PC-3 (cell line): Measurements from ENCODE around the gene CRISPLD2.

GRCh38 chr16:84819500-84820277 is at the start of gene CRISPLD2:
Gene CRISPLD2, plus strand, starts transcription at chr16:84819985.
- RAMPAGE, long total RNA, result no peak

DNA sequence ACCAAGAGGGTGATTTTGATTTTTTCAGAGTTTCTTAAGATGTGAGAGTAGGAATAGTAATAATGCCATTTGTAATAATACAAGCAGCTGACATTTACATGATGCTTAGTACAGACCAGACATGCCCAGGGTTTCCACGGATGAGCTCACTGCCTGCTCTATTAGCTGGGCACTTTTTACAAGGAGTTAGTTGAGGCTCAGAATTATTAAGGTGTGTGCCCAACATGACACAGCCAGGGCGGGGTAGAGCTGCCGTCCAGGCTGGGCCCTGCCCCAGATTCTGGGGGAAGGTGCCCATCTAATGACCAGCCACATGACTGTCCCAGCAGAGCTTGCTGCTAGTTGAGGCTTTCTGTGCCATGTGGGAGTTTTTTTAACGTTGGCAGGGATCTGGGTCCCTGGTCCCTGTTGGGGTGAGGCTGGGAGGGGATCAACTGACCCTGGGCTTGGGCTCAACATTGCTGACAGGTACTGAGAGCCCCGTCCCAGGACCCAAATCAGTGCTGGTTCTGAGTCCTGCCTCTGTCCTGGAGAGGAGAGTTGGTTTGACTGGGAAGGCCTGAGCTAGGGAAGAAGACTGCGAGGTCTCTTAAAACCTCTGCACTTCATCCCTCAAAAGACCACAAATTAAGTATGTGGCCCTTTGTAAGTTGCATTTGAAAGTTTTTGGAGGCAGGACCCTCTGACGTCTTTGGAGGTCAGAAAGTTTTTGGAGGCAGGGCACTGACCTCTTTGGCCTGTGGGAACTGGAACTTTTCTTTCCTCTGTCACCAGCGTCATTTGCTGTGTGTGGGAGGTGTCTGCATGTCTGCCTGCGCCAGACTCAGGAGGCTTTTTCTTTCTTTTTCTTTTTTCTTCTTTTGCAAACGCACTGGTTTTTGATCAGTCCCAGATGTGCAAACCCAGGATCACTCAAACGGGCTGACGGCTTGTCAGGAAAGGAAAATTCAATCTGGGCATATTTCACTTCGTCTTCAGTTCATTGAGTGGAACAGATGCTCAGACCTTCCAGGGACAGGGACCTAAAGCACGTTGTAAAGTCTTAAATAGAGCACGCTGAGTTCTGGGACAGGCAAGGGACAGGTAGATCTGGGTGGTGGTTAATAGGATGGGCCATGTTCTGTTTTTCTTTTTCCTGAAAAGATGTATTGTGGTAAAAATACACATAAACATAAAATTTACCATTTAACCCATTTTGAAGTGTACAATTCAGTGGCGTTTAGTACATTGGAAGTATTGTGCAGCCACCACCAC is 2.4 kb downstream of the CRISPLD2 start:
- RAMPAGE, long total RNA, result no peak

DNA sequence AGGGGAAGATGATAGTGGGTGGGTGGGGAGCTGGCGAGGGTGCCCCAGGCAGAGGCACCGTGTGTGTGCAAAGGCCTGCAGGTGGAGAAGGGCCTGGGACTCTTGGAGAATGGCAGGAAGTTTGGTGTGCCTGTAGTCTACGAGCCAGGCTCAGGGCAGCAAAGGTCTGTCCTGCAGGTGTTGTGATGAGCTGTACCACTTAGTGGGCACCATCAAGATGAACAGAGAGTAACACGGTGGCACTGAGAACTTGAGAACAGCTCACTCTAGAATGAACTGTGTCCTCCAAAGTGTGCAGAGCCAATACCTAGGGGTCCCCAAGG is 4.3 kb downstream of the CRISPLD2 start:
- RAMPAGE, long total RNA, result no peak

DNA sequence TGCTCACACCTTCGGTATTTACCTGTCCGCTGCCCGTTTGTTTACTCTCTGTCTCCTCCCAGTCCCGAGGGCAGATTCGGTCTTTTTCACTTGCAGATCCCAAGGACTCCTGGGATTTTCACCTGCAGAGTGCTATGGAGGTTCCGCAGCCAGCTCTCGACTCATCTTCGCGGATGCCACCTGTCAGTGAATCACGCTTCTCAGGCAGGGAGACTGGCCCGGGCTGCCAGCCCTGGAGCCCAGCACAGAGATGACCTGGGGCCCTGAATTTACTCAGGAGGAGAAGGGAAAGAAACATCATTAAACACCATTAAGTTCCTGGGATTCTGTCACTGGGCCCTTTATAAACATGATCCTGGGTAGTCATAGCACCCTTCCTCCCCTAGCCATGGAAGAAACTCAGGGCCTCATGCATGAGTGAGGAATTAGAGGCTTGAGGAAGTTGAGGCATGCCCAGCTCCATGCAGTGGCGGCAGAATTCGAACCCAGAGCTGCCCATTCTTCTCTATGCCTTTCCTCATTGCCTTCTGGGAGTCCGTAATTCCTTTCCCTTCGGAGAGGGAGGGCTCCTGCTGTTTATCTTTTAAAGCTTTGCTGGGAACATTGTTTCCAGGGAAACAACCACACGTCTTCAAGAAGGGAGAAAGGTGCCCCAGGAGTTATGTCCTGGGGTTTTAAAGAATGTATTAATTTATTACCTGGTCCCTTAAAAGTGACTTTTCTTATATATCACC is 8.4 kb downstream of the CRISPLD2 start:
- RAMPAGE, long total RNA, result no peak

- RAMPAGE, long total RNA, result no peak
Measured at GRCh38 chr16:84830647-84831342, 11.0 kb downstream of the CRISPLD2 start.

- RAMPAGE, long total RNA, result no peak
Measured at GRCh38 chr16:84833327-84834088, 13.7 kb downstream of the CRISPLD2 start.

DNA sequence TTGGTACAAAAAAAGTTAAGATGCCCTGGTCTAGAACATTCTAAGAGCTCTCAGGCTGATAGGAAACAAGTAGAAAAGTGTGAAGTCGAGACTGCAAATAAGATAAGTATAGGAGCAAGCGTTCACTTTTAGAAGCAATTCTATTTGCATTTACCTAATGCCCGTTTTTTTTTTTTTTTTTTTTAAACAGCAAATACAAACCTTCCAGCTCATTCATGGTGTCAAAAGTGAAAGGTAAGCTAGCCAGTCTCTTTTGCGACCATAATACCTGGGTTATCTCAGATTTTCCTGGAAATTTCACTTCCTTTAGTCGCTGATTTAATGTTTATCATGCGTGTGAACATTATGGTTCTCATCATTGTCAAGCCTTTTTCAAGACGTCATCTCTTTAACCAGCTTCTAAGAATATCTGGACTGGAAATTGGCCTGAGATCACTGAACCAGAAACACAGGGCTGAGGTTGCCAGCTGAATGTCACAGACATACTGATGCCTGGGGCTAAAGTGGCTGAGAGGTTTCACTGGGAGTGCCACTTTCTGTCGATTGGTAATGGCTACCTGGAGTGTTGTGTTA is 54.0 kb downstream of the CRISPLD2 start:
- RAMPAGE, long total RNA, result no peak

DNA sequence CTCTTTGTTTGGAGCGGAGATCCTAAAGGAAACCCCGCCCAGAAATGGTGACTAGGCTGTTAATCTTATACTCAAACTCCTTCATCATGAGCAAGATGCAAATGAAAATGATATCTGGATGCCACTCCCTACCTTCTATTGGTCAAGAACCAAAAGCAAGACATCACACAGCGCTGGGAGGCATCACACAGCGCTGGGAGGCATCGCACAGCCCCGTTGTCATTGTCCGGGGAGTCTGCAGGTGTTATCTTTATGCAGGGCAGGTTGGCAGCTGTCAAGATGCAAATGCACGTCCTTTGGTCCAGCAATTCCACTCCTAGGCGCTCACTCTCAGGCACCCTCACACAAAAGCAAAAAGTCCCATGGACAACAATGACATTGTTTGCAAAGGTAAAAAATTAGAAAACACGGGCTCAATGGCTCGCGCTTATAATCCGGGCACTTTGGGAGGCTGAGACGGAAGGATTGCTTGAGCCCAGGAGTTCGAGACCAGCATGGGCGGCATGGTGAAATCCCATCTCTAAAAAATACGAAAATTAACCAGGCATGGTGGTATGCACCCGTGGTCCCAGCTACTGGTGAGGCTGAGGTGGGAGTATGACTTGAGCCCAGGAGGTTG is 80.7 kb downstream of the CRISPLD2 start:
- RAMPAGE, long total RNA, result no peak

DNA sequence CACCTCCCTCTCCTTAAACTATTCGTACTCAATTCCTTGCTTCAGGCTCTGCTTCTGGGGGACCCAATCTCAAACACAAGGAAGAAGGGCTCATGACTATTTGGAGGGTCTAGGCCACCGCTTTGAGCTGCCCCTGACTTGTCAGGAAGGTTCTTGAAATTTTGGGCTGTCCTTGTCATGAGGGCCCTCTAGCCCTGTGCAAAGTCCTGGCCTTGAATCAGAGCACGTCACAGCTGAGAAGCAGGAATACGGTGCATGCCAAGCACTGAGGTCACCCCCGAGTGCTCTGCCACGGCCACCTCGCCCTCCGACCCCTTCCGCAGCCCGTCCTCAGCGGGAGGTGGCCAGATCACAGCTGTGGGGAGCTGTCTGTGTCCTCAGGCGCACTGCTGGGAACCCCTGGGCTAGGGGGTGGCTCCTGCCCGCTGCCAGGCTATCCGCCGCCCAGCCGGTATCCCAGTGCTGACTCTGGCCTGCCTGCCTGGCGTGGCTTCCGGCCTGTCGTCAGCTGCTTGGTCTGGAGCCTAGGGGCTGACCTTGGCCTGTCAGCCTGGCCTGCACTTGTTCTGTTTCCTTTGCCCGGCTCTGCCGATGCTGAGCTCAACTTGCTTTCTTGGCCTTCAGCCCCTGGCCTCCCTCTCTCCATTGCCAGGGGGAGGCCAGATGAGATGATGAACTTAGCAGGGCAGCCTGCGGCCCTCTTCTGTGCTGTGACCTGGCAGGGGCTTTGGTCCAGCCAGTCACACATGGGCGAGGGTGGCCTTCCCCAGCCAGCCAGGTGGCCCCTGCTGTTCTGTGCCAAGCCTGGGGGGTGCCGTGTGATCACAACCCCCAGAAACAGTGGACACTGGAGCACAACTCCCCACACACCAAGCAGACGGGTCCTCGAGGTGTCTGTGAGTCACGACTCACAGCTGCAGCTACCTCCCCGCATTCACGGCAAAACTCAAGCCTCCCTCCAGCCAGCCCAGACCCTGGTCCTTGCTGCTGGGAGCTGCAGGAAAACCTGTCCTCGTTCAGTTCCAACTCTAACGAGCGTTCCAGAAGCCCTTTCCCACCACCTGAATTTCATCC is 77.4 kb downstream of the ZDHHC7 start:
- RAMPAGE, long total RNA, result no peak

- RAMPAGE, long total RNA, result no peak
Measured at GRCh38 chr16:84952175-84953287, 58.8 kb downstream of the ZDHHC7 start.

DNA sequence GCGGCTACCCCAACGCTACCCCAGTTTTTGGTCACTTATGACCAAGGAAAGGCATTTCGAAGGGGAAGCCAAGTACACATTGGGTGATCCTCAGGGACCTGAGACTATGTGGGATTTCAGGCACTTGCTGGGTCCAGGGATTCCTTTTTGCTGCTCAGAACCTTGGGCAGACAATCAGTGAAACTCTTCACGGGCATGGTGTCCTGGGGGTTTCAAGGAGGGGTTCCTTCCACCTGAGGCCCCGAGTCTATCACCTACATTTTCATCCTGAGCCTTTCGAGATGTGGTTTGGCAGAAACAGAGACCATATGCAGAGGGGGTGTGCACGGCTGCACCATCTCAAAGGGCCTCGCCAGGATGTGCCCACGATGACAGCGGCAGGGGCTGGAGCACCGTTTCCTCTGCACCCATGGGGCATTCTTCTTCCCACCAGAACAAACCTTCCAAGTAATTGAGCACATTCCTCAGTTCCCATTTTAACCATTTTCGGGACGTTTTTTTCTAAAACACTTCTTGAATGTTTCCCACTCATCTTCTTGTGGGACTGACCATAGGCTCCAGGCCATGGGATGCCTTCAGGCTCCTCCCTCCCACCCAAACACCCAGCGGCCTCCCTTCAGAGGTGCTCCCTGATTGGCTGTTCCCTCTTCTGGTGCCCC is 26.7 kb downstream of the ZDHHC7 start:
- RAMPAGE, long total RNA, result no peak

- RAMPAGE, long total RNA, result no peak
Measured at GRCh38 chr16:85075388-85076277, 36.6 kb downstream of the CIBAR2 start.

GRCh38 chr16:85092543-85093306 is 19.5 kb downstream of the CIBAR2 start:
- RAMPAGE, long total RNA, result no peak

DNA sequence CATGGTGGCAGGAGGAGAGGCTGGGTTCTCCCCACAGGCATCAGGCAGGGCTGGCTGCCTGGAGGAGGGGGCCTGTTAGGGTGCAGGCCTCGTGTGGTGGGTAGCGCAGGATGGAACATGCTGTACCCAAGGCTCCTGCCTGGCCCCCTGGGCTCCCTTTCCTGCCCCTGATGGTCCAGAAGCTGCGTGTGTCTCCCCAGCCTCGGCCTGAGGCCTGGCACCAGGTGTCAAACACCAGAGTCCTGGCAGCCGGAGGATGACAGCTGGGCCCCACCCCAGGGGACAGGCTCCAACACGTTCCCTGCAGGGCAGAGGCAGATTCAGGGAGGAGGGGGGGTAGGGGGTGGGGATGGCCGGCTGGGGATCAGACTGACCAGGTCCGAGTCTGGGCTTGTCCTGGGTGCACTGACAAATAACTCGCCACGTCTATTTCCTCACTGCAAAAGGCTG is 40.3 kb upstream of the CIBAR2 start:
- RAMPAGE, long total RNA, result no peak

DNA sequence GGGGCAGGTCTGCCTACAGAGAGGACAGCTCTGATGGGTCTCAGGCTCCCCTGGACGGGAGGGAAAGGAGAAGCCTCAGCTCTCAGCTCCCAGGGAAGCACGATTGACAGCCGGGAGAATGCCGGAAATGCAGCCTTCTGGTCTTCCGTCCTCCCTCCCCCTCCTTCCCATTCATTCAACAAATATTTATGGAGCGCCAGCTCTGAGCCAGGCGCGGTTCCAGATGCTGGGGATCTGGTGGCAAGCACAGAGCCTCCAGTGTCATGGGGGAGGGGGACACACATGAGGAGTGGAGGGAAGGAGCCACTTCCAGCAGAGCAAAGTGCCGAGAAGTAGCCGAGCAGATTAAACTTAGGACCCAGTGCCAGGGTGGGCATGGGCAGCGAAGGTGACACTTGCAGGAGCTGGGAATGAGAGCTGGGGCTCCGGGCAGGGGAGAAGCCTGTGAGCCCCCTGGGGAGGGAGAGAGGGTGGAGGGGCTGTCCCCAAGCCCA is 62.1 kb upstream of the CIBAR2 start:
- RAMPAGE, long total RNA, result no peak

DNA sequence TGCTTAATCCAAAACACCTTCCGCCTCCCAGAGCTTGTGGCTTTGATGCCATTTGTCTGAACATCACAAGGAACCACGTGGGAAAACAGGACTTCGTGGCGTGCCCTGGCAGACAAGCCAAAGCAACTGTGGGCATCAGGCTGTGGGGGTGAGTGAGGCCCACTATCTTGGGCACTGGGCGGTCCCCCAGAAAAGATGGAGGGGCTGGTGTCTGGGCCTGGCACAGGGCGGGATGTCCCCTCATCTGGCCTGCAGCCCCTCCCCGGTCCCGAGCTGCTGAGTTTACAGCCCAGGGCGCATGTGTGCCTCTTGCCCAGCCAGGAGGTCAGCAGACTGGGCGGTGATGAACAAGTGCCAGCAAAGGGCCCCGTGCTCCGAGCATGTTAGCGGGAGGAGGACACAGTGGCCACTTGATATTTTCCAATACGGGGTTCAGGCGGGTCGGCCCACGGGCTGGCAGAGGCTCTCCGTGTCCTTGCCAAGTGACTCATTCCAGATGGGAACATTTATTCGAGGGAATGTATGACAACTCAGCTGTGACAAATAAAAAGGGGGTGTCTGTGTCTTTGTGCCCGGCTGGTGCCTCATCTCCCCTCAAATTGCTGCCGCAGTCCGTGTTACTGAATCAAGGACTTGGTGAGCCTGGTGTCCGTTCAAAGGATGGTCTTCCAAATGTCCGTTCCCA is 173.7 kb upstream of the CIBAR2 start:
- RAMPAGE, long total RNA, result no peak

GRCh38 chr16:85309810-85310983 is 197.9 kb upstream of the CIBAR2 start:
- RAMPAGE, long total RNA, result no peak

GRCh38 chr16:85312609-85313503 is 200.6 kb upstream of the CIBAR2 start:
- RAMPAGE, long total RNA, result no peak

DNA sequence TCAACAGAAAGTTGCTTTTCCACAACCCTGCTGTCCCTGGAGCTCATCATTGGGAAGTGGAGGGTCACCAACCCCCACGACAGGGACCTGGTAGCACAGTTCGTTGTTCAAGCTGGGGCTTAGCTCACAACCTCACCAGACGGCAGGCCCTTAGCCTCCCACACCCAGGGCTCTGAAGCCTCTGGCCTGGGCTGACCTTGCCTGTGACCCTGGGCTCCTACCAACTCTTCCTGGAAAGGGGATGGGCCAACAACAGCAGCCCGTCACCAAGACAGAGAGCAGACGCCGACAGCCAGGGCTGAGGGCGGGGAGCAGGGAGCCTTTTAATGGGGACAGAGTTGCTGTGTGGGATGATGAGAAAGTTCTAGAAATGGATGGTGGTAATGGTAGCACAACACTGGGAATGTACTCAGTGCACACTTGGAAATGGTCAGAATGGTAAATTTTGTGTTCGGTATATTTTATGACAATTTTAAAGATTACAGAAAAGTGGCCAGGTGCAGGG is 243.0 kb upstream of the CIBAR2 start:
- RAMPAGE, long total RNA, result no peak

DNA sequence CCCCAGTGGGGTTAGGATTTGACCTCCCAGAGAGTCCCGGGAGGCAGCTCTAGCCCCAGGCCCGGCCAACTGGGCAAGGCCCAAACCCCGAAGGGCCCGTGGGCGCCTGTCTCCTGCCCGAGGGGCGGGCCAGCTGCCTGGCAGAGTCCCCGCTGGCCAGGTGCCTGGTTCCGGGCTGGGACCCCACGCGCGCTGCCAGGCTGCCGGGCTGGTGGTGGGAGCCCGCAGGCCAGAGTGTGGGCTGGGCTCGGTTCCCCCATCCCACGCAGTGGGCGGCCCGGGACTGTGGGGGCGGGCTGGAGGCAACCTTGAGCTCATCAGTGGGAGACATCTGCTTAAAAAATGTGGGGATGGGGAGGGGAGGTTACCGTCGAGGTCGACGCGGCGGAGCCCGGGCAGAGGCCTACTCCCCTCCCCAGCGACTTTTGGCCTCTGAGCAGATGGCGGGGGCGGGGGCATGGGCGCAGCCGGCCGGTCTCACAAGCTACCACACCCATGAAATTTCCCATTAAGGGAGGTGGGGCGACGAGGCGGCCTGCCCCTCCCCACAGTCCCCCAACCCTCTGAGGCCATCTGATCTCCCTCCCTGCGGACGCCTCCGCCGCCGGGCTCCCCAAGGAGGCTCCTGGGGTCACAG is 176.4 kb upstream of the GSE1 start:
- RAMPAGE, long total RNA, result no peak